ENCODE data around the genes EIF4E1B and ZNF346.

DNA sequence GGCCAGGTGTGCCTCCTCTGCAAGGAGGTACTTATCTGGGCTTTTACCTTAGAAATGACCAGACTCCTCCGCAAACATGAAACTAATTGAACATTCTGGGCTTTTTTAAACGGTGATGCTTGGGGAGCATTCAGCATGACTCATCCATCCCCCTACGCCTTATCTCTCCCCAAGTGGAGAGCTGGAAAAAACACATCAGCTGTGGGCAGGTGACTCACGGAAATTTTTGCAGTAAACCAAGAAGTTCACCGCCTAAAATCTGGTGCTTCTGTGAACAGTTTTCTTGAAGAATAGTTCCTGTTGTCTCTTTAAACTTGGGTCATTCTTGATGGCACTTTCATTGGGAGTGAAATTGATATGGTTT, 39.5 kb downstream of the SFXN1 start:
- PRO-cap = no peak

DNA sequence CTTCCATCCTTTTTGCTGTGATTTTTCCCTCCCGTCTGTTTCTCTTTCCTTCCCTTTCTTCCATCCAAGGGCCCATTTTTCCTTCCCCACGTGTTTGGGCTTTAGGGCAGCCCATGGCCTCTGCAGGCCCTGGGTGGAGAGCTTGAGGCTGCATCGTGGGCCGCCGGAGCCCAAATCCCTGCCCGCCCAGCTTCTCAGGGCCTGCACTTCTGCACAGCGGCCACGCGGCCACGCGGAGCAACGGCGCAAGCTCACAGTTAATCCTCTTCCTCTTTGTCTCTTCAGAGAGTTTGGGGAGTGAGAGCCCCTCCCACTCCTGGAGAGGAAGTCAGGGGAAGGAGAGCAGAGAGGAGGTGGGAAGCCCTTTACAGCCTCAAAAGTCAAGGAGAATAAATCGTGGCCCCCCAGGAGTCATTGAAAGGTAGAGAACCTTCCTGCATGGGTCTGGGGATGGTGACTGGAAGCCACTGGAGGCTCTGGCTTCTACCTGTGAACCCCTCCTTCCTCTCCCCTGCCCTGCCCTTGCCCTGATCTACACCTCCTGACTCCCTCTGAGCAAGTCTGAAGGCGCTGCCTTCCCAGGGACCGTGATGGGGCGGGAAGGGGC, 33.2 kb downstream of the HRH2 start:
- PRO-cap = no peak

DNA sequence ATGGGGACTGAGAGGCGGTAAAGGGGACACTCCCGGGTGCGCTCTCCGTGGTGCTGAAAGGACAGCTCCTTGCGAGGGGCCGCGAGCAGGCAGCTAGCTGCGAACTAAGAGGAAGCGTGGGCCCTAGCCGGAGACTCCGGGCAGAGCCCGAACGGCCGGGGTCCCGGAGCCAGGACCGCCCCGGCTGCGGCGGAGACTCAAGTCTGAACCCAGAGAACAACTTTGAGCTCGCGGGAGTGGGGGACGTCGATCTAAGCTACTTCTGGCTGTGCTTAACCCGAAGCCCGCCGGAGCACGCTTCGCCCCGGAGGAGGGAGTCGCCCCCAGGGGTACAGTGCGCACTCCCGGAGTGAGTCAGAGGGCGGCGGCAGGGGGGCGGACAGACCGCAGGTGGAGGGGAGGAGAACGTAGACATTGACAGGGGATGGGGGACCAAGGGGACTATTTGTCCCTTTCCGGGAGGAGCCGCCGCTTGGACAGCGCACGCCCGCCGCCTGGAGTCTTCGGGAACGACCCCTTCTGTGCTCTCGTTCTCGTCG, 542 bp downstream of the CPLX2 start:
- PRO-cap = no peak

- PRO-cap = no peak
These were observed 929 bp downstream of the ARL10 start for GRCh38 chr5:176366203-176366628.

DNA sequence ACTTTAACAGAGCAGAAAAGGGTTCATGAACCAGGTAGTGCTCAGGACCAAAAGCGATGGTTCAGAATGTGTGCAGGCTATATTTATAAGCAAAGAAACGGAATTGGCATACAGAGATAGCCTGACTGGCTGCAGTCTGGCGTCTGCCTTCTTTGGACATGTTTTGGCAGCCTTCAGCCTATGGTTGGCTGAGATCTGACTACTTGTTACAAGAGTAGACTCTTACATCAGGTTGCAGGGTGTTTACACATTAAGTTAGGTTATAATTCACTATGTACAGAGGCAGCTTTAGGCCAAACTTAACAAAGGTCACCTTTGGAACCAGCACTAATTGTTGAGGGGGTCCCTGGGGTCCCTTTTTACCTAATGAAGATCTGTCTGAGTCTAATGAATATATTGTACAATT, 6.9 kb downstream of the NOP16 start:
- PRO-cap = no peak

DNA sequence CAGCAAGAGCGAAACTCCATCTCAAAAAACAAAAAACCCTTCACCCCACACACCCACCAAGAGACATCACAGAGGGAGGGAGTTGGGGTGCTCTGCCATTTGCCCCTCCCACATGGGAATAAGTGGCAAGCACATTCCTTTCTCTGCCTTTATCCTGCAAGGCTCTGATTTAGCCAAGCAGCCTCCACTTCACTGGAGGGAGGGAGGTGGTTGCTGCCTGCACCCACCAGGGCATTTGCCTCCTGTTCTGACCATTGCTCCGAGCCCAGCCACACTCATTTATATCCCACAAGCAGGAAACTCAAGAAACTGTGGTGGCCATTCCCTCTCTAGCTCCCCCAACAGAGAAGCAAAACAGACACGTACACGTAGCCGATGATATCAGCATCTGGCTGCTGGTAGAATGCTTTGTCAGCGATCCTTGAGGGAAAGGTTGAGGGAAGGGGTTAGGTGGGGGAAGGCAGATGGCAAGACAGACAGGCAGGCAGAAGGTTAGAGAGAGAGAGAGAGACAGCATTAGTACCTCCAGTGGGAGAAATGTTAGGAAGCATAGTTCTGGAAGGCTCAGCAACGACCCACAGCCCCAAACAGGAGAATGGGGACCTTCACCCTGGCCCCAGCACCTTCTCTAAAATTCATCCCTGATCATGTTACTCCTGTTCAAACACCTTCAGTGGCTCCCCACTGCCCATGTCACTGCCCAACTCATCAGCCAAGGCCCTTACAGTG, 7.7 kb downstream of the HIGD2A start:
- PRO-cap = no peak

DNA sequence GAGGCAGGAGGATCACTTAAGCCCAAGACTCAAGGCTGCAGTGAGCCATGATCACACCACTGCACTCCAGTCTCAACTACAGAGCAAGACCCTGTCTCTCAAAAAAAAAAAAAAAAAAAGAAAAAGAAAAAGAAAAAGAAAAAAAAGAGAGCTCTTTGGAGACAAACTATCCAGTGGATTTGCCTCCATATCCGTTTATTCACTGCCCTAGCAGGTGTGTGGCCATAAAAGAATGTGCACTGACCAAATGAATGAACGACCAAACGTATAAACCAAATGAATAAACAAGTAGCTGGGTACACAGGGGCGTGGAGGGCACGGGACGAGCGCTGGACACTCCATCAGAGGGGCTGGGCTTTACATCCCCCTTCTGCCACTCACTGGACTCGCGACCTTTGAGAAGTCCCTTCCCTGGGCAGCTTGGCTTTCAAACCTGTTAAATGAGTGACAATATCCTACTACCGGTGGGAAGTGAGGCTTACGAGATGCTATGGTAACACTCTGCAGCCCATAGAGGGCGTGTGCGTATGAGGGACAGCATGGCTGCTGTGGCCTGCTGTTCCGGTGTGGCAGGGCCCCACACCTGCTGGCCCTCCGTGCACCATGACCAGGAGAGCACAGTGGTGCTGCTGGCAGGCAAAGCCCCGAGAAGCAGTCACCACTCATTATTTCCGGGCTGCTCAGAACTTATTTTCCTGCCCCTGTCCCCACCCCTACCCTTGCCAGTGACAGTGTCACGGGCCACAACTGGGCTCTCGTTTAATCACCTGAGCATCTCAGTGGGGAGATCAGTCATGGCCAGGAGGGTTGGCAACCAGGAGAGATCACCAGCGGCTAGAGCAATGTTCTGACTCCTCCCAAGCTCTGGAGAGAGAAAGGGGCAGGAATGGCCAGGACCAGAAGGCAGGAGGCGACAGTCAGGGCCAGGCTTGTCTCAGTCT, 10.7 kb downstream of the CLTB start:
- PRO-cap = no peak

GRCh38 chr5:176448485-176449297, 506 bp downstream of the FAF2 start:
- PRO-cap = no peak

DNA sequence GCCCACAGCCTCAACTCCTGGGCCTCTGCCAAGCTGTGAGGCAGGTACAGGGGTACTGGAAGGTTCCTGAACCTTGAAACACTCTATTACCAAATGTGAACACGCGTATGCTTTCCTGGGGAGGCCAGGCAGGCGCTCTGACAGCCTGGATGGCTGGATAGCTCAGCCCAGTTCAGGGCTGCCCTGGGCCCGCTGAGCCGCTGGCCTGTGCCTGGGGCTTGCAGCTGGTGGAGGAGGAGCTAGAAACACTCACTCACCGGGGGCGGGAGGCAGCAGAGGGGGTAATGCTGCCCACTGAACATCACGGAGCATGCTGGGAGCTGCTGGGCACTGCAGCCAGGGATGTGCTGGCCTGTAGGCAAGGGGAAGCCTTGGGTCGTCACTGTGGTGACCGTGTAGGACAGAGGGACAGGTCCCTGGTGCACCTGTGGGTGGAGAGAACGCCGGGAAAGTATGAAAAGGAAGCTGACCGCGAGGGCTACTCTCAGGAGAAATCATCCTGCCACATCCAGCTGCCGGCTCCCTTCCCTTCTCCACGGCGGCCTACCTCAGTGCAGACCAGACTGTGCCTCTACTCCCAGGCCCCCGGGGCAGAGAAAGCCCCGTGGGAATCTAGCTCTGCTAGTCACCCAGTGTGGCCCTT, 5.9 kb downstream of the RNF44 start:
- PRO-cap = no peak

DNA sequence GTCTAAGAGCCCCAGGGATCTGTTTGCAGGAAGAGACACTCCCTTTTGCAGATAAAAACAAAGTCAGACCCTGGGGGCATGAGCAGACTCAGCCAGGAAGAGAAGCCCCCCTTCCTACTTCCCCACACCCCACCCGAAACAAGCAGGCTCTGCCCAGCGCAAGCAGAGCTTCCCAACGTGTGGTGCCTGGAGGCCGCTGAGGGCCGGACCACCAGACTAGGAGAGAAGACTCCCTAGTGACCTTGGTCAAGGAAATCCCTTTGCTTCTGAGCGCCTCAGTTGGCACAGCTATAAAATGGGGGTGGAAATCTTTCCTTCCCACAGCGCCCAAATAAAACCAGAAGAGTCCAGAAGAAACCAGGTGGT, 1.2 kb downstream of the RNF44 start:
- PRO-cap = no peak

DNA sequence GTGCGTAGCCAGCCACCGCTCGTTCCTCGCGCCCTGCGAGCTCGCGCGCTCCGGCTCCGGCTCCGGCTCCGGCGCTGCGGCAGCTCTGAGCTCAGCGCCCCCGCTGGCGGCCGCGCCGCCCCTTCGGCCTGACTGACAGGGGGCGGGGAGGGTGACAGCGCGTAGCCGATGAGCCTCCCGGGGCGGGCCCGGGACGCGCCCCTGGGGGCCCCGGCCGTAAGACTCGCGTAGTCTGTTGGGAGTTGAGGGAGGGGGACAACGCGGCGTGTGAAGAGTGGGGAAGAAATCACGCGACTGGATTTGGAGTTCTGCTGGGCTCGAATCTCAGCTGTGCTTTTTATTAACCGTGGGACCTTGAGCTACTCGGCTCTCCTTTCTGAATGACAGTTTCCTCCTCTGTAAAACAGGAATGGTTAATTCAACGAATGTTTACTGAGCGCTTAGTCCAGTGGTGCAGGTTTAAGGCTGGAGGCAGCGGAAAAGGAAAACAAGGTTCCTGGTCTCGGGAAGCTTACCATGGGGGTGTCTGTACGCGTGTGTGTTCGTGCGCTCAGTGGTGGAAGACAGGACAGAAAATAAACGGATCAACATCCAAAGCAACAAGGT, at the start of gene EIF4E1B:
TSS of gene EIF4E1B (plus strand) at position 228 of the 606 bp plus-strand sequence.
- PRO-cap = no peak

DNA sequence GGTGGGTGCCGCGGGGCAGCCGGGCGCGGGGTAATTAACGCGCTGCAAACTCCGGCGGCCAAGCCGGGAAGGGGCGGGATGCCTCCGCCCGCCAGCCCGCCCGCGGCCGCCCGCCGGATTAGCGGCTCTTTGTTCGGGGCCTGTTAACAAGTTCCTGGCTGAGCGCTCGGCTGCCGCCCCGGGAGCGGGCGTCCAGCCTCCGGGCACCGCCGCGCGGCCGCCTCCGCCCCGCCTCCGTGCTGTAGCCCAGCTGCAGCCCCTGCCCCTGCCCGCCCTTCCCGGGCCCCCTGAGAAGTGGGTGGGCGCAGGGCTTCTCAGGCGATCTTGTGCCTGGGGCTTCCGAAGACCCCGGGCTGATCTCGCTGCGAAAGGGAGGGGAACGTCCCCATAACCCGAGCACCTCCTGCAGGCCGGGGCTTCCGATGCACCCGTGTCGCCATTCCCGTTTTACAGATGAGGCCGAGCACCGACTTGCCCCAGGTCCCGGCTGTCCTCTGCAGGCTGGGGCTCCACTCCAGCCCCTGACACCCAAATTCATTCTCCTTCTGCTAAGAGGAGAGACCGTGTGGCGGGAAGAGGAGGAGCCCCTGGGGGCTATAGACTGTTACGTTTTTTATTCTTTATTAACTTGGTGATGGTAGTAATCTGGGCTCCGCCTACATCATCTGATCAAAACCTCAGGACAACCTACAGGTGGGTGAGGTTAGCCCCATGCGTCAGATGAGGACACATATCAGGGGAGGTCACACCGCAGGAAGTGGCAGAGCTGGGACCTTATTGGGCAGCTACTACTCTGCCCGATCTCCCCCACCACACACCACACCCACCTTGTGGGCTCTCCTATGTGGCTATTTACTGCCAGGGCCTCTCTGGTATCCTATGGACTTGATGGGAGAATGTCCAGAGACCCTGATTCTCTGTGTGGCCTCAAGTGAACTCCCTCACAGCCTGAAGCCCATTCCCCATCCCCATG, 7.8 kb downstream of the UNC5A start:
- PRO-cap = unidirectional peak, minus-strand start at position 667 of the sequence

- PRO-cap = no peak
These were observed 13.6 kb downstream of the UNC5A start for GRCh38 chr5:176823859-176824369.

- PRO-cap = bidirectional peak, plus-strand start at chr5:177022741, minus-strand start at chr5:177022623
These were observed at the start of gene ZNF346 for GRCh38 chr5:177022453-177023149. TSS of gene ZNF346 (plus strand) at chr5:177022696.

DNA sequence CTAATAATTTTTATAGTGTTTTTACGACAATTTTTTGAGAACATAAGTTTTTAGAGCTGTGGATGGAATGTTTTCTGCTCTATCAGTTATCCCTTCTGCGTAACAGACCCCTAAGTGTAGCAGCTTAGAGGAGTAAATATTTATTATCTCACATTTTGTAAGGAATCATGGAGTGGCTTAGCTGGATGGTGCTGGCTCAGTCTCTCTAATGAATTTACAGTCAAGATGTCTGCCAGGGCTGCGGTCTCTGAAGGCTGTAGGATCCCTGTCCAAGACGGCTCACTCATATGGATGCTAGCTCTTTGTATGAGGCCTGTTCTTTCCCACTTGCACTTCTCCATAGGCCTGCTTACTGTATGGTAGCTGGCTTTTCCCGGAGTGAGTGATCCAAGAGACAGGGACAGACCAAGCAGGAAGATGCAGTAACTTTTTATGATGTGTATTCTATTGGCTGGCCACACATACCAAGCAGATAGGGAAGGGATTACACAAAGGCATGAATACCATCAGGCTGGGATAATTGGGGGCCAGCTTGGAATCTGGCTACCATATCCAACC, 20.3 kb downstream of the NSD1 start:
- PRO-cap = no peak

DNA sequence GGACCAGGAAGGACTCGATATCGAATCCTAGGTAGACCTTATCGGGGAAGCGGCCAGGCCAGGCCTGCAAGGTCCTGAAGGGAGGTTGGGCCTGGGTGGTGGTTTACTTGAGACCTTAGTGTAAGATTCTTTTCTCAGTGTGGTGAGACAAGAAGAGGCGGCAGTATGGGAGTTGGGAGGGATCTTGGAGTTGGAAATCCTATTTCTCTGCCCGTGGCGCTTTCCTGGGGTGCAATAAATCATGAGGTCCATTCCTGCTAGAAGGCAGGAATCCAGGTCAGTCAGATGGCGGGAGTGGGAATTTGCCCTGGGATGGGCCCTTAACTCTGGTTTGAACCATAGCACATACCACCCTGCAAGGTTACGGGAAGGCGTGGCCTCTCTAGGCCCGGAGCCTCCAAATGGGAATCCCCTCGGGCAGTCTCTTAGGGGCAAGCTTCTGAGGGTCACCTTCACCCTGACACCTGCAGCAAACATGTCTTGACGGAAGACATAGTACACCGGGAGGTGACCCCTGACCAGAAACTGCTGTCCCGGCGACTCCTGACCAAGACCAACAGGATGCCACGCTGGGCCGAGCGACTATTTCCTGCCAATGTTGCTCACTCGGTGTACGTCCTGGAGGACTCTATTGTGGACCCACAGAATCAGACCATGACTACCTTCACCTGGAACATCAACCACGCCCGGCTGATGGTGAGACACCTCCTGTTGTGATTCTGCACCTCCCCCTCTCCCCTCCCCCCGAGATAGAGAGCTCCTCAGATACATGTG, 743 bp downstream of the PRELID1 start:
- PRO-cap = no peak

DNA sequence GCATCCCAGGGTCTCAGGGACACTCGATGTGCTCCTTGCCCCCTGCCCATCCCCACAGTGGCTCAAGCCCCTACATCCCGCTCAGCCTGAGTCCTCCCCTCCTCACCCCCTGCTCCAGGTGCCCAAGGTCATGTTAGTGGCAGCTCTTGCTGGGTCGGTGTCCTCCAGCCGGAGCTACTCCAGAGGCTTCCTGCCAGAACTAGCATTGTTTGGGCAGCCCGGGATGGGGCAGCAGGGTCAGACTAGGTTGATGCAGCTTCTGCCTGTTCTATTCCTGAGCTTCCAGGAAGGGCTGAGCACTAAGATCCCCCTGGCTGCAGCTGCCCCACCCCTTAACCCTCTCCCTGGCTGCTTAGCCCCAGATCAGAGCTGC, 614 bp downstream of the RGS14 start:
- PRO-cap = no peak

DNA sequence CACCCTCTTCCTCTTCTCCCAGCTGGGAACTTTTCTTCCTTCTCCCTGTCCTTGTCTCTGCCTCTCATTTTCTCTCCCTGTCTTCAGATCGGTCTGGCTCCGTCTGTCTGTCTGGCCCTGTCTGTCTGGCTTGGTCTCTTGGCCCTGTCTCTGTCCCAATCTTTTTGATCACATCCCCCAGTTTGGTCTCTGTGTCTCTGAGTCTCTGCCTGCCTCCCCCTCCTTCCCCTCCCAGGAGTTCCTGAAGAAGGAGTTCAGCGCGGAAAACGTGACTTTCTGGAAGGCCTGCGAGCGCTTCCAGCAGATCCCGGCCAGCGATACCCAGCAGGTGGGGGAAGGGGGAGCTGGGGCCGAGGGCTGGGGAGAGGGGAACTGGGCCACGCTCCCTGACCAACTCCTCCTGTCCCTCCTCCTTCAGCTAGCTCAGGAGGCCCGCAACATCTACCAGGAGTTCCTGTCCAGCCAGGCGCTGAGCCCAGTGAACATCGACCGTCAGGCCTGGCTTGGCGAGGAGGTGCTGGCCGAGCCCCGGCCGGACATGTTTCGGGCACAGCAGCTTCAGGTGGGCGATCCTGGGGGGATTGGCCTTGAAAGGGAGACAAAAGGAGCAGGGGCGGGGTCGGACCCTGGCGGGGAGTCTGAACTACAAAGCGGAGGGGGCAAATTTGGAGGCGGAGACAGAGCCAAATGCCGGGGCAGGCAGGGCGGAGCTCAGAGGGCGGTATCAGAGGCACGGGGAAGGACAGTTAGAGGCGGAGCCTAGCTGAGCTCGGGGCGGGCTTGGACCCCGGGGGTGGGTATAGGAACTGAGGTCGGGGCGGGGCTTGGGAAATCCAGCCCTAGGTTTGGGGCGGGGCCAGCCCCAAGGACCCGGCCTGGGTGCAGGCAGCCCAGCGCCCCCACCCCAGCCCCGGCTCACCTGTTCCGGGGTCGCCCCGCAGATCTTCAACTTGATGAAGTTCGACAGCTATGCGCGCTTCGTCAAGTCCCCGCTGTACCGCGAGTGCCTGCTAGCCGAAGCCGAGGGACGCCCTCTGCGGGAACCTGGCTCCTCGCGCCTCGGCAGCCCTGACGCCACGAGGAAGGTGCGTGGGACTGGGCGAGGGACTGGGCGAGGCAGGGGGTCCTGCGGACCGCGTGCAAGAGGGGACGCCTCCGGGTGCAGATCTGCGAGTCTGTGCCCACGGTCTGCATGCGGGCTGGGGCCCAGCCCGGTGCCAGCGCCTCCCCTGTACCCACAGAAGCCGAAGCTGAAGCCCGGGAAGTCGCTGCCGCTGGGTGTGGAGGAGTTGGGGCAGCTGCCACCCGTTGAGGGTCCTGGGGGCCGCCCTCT, 9.2 kb downstream of the RGS14 start:
- PRO-cap = unidirectional peak, minus-strand start at position 726 of the sequence

GRCh38 chr5:177403272-177404272, 3.1 kb upstream of the PFN3 start:
- PRO-cap = bidirectional peak, plus-strand start at chr5:177403935, minus-strand start at chr5:177403671

DNA sequence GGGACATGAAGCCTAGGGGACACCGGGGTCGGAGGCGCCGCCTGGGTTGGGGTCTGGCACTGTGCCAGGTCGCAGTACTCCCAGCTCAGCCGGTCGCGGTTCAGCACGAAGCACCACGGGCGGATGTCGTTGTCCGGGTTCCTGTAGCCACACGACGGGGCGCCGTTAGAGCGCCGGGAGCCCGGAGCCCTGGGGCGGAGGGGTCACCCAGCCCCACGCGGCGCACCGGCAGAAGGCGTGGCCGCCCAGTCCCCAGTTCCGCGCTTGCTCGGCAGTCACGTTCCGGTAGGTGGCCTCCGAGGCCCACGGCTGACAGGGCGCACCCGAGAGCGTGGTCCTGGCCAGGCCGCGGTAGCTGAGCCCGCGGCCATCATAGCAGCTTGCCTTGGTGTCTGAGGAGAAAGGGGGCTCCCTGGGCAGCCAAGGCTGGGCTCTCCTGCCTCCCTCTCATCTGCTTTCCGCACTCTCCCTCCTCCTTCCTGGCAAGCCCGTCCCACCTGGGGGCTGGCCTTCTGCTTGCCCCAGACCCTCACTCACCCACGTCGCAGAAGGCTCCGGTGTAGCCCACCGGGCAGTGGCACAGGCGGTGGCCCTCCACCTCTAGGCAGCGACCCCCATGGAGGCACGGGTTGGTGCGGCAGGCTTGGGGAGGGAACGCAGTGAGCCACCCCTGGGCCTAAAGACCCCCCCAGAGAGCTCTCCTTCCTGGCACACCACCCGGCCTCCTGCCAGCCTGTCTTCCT, 4.0 kb upstream of the PFN3 start:
- PRO-cap = bidirectional peak, plus-strand start at position 288 of the sequence, minus-strand start at position 224 of the sequence; unidirectional peak, minus-strand start at position 453 of the sequence